Prostate gland (tissue), 2 donors: ENCODE measurements around a stretch of chr10.

DNA sequence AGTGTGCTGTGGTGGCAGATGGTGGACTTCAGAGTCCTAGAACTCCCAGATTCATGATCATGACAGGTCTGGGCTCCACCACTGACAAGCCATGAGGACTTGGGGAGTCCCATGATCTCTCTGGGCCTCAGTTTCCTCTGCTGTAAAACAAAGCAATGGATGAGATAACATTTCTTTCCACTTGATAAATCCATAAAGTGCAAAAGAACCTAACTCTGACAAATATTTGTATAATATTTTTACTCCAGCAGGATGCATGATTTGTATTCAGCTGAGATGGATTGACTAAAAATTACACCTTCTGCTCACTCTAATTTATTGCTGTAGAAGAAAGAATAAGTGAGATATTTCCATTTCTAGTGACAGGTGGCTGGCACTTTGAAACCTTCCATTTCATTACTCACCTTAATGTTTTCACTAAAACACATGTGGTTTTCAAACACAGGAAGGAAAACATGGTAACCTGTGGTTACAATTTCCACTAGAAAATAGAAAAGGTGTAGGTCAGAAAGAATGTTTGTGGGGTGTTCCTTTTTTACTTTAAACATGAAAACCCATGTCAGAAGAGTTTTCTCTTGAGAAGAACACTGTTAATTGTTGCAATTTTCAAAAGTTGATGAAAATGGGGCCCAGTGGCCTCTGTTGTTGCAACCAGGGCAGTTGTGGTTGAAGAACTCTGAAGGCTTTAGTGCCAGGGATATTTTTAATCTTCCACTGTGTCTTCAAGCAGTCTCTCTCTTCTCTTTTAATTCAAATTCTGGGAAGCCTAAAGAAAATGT lies 12.0 kb upstream of the PRKCQ start:
- PRO-cap: no peak
- RAMPAGE, long total RNA, 2 experiments: no peak in any of the 2 experiments

DNA sequence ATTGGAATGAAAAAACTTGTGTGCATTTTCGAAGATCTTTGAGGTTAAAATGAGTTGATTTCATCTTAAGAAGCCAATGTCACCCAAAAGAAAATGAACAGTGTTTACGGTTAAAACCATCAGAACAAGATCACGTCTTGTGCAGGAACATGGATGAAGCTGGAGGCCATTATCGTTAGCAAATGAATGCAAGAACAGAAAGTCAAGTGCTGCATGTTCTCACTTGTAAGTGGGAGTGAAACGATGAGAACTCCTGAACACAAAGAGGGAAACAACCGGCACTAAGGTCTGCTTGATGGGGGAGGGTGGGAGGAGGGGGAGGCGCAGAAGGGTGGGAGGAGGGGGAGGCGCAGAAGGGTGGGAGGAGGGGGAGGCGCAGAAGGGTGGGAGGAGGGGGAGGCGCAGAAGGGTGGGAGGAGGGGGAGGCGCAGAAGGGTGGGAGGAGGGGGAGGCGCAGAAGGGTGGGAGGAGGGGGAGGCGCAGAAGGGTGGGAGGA lies 214.8 kb upstream of the PRKCQ start:
- PRO-cap: no peak
- RAMPAGE, long total RNA, 2 experiments: no peak in any of the 2 experiments

- PRO-cap: bidirectional peak, plus-strand start at chr10:7408213, minus-strand start at chr10:7408078
- RAMPAGE, long total RNA, 2 experiments: start-site peak on the minus strand in 1 of 2 experiments, at chr10:7407631-7408433 at its widest, 10 reads per replicate
These were observed 2.9 kb downstream of the SFMBT2 start for GRCh38 chr10:7407802-7408367.

- PRO-cap: no peak
- RAMPAGE, long total RNA, 2 experiments: no peak in any of the 2 experiments
These were observed 65.1 kb upstream of the SFMBT2 start for GRCh38 chr10:7475911-7476315.

DNA sequence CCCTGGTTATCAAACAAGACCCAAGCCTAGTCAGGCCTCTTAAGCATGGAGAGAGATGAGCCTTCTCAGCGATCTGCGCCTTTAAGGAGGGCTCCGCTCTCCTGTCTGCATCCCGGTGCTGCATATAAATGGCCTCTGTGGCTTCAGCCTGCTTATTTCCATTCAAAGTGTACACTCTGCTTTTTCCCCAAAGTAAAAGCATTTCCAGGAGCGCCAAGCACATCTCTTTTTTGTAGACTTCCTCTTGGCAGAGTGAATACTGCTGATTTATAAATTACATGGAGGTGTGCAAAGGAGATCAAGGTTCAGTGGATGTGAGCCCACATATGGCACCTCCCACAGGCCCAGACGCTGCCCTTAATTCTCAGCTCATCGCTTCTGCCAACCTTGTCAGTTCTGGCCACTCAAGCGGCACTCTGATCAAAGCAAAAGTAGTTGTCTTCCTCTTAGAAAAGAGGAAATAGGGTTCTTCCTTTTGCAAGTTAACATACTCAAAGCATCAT lies 70.0 kb upstream of the SFMBT2 start:
- PRO-cap: no peak
- RAMPAGE, long total RNA, 2 experiments: no peak in any of the 2 experiments

GRCh38 chr10:7561003-7561871 lies 105.5 kb downstream of the ITIH5 start:
- PRO-cap: no peak
- RAMPAGE, long total RNA, 2 experiments: no peak in any of the 2 experiments

DNA sequence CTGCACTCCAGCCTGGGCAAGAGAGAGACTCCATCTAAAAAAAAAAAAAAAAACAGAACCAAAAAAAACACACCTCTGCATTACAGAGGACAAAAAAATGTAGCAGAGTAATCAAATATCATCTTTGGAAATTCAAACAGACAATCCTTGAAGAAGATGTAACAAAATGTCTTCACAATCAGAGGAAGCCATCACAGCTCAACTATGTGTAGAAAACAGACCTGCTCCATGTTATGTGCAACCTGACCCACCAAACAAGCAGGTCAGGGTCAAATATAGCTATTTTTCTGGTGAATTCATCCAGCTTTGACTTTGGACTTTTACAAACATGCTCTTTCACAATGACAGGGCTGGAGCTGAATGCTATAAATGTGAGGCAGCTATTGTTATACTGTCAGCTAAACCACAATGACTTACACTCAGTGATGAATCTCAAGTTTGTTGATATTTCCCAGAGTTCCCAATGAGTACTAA lies 2.7 kb upstream of the ITIH2 start:
- PRO-cap: no peak
- RAMPAGE, long total RNA, 2 experiments: no peak in any of the 2 experiments

DNA sequence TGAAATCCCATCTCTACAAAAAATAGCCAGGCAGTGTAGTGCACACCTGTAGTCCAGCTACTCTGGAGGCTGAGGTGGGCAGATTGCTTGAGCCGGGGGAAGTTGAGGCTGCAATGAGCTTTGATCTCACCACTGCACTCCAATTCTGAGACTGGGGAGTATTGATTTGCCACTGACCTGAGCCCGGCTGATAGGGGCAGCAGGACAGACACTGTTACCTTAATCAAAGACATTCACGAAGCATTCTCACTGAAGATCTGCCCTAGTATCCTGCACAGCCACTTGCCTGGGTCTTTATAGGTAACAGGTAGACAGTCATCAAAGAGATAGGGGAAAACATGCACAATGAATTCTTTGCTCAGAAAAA lies 558 bp upstream of the ITIH2 start:
- PRO-cap: no peak
- RAMPAGE, long total RNA, 2 experiments: no peak in any of the 2 experiments

- PRO-cap: no peak
- RAMPAGE, long total RNA, 2 experiments: no peak in any of the 2 experiments
These were observed 5.2 kb downstream of the ITIH2 start for GRCh38 chr10:7708153-7708934.

DNA sequence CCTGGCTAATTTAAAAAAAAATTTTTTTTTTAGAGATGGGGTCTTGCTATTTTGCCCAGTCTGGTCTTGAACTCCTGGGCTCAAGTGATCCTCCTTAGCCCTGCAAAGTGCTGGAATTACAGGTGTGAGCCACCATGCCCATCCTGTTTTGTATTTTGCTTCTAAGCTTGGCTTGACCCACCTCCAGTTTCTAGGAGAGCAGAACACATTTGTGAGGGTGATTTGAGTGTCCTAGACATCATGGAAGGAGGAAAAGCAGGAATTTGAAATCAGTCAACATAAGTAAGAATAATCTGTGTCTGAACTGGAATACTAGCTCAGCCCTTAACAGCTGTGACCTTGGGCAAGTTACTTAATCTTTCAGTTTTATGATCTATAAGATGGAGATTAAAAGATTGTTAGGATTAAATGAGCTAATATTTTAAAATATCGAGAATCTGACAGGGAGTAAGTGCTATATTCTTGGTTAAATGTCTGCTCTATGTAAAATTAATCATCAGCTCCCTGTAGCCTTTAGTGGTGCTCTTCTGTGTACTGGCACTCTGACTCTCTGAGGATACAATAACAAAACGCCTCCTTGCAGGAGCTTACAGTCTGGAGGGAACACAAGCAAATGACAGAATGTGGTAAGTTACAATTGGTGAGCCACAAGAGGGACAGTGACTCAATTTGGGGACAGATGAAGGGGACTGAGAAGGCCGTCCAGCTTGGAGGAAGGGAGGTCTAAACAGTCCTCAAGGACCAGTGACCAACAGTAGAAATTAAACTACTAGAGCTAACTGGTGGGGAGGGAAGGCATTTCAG lies 9.1 kb upstream of the TAF3 start:
- PRO-cap: no peak
- RAMPAGE, long total RNA, 2 experiments: no peak in any of the 2 experiments

DNA sequence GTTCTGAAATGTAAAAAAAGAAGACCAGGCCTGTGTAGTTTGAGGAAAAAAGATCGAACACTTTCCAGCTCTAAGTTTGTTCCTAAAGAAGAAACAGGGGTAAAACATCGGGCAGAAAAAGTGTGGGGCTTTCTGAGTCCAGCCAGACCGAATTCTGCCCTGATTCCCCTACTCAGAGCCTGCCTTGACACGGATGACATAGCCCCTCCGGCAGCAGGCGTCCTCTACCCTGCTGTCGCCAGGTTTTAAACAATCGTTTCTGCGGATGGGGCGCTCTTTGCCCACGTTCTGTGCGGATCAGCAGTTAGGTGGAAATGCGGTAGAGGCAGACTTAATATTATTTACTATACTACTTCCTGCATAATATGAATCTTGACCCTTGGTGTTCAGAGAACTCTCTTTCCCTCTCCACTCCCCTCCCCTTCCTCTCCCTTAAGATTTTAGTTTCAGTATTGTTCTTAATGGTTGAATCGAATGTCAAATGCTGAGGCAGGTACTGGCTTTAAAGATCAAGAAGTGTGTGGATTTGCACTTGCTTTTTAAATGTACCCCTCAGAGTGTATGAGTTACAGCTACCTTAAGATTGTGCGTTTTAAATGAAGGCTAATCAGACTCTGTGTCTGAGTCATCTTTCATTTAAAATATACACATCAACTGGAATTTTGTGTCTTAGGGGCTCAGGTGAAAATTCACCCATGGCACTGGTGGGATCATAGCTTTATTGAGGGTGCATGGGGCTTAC lies 2.5 kb downstream of the GATA3 start:
- PRO-cap: unidirectional peak, minus-strand start at position 219 of the sequence; unidirectional peak, minus-strand start at position 316 of the sequence
- RAMPAGE, long total RNA, 2 experiments: no peak in any of the 2 experiments

DNA sequence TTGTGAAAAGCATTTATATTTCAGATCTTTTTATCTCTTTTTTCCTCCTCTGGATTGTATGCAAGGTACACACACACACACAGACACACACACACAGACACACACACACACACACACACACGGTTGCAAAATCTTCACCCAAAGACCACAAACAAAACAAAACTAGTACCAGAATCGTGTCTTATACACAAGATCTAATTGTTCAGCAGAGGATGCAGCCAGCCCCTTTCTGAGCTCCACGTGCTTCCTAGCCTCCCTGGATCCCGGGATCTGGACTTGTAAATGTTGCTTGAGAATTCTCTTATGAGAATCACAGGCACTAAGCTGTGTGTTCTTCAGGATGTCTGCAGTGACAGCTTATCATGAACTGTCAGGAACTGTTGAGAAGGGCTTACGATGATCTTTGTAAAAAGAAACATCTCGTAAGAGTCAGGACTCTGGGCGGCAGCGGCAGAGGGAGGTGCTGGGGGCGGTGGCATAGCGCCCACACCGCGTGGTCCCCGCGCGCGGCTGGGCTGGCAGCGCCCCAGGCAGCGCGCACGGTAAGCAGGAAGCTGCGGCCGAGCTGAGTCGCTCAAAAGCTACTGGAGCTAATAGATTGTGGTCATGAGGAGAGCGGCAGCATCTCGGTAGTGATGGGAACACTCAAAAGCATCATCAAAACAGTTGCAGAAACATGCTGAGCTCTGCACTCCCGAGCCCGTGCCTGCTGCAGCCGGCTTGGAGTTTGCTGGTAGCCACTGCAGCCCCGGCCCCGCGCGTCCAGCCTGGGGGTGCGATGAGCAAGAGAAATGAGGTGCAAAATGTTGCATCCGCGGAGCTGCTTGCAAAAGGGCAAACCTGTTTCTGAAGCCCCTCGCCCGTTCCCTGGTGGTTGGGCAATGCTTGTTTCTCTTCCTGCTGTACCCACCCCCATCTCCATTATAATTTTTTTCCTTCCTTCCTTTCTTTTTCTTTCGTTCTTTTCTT lies 277.7 kb downstream of the GATA3 start:
- PRO-cap: bidirectional peak, plus-strand start at position 603 of the sequence, minus-strand start at position 351 of the sequence
- RAMPAGE, long total RNA, 2 experiments: no peak in any of the 2 experiments

GRCh38 chr10:8402351-8402903 lies 347.9 kb downstream of the GATA3 start:
- PRO-cap: no peak
- RAMPAGE, long total RNA, 2 experiments: no peak in any of the 2 experiments

- PRO-cap: no peak
- RAMPAGE, long total RNA, 2 experiments: no peak in any of the 2 experiments
These were observed 399.0 kb downstream of the GATA3 start for GRCh38 chr10:8453543-8453906.

DNA sequence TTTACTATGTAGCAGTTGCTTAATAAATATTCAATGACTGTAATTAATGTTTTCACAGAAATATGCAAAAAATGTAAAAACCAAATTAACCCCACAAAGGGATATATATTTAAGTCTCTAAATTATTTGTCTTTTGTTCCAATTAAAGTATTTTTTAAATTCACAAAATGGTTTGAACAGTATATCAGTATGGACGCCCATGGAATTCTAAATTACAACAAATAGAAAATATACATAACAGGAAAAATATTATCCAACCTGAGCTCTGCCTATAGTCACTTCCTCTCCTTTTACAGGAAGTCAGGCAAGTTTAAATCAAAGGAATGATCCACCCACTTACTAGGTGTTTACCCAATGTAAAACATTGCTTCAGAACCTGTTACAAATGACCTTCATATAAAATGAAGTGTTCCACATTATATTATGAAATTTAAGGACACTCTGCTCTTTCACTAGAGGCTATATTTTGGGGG lies 722.4 kb downstream of the GATA3 start:
- PRO-cap: no peak
- RAMPAGE, long total RNA, 2 experiments: no peak in any of the 2 experiments

DNA sequence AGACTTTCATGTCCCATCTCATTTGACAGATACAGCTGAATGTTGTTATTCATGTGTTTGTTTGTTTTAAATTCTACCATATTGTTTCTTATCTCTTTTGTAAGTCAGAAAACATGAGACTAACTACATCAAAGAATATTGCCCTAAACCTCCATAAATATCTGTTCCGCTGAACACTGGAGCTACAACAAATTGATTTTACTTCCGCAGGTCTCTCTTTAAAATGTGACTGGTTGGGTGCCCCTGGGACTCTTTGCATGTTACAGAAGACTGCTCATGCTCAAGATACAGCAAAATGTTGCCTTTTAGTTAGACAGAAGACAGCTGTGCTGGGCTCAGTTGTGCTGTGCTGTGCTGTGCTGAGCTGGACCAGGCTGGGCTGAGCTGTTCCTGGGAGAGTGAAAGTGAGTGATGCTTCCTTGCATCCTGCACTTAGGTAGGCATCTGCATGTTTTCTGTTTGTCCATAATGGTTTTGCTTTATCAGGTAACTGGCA lies 972.8 kb upstream of the CELF2 start:
- PRO-cap: no peak
- RAMPAGE, long total RNA, 2 experiments: no peak in any of the 2 experiments

DNA sequence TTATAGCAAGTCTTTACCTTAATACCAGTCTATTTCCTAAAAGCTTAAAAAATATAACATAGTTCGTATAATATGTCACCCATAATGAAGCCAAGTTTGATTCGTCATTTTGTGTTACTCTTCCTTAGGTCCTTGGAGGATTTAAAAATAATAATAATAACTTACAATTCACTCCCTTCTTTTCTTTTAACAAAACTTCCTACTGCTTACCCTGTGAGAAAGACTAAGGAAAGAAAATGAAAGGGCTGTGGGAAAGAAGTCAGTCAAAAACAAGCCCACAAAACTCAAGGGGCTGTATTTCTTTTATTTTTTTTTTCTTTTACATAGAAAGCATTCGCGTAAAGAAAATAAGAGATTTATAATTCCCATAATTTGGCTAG lies 187.3 kb upstream of the CELF2 start:
- PRO-cap: no peak
- RAMPAGE, long total RNA, 2 experiments: no peak in any of the 2 experiments

DNA sequence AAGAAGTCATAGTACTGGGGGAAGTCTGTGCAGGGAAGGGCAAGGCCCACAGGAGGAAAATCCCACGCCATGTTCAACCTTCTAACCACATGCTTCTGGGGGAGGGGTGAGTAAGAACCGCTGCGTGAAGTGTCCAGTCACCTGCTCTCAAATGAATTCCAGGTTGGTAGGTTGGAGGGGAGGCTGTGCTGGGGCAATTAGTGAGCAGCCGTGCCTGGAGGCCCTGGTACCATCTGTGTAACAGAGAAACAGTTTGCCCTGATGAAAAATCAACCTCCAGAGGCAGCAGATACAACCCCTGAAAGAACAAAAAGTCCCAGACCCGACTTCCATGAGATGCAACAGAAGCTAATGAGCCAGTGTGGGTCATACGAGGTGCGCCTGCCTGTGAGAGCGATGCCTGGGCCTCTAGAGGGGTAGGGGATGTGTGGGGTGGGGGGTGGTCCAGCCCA lies 39.2 kb downstream of the CELF2 start:
- PRO-cap: no peak
- RAMPAGE, long total RNA, 2 experiments: no peak in any of the 2 experiments

- PRO-cap: no peak
- RAMPAGE, long total RNA, 2 experiments: no peak in any of the 2 experiments
These were observed 139.9 kb downstream of the CELF2 start for GRCh38 chr10:11157604-11158012.

DNA sequence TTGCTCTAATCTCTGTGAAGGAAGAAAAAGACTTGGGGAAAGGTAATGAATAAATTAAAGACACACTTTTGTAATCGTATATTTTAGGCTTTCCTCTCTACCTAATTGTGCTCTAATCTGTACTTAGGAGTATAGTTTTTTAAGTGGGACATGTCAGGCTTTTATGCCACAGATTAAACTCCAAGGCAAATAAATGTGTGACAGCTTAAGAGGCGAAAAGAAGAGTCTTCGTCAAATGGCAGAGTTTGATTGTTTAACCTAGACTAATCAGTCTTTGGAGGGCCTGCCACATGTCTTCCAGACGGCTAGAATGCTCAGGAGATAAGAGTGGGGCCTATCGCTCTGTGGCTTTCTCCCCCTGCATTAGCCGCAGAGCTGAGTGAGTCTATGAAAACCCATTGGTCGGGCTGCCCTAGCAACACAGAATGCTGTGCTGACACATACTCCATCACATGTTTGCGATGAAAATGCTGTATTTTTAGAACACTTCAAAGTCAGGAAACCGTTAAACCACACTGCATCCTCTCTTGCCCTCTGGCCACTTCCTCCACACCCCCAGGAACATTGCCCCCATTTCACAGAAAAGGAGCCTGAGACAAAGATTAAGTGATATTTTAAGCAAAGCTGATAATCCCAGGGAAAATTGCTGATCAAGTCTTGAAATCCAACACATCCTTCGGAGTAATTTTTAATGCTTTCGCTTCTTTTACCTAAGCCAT lies 160.9 kb downstream of the CELF2 start:
- PRO-cap: unidirectional peak, minus-strand start at position 365 of the sequence
- RAMPAGE, long total RNA, 2 experiments: no peak in any of the 2 experiments